Ureter (tissue), 1 donor: ENCODE measurements around the genes DMGDH and ACOT12.

DNA sequence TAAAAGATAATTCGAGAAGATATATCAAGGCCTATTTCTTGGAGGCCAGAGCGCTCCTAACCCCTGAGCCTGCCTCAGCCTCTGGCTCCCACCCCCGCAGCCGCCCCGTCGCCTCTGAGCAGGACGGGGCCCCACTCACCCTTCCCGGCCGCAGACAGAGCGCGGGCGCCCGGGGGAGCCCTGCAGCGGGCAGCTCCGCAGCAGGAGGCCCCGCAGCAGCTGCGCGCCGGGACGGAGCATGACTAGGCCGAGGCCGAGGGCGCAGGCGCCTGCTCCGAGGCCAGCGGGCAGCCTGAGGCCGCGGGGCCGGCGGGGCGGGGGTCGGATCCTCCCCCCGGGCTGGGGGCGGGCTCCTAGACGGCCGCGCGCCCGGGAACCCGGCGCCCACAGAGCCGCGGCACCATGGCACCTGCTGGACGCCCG is at the start of gene DMGDH:
Gene DMGDH (minus strand): TSS at position 294 of the 423 bp plus-strand sequence.
- PRO-cap, result bidirectional peak, plus-strand start at position 389 of the sequence, minus-strand start at position 156 of the sequence

GRCh38 chr5:79315871-79316371 is 80.0 kb downstream of the JMY start:
- PRO-cap, result no peak

DNA sequence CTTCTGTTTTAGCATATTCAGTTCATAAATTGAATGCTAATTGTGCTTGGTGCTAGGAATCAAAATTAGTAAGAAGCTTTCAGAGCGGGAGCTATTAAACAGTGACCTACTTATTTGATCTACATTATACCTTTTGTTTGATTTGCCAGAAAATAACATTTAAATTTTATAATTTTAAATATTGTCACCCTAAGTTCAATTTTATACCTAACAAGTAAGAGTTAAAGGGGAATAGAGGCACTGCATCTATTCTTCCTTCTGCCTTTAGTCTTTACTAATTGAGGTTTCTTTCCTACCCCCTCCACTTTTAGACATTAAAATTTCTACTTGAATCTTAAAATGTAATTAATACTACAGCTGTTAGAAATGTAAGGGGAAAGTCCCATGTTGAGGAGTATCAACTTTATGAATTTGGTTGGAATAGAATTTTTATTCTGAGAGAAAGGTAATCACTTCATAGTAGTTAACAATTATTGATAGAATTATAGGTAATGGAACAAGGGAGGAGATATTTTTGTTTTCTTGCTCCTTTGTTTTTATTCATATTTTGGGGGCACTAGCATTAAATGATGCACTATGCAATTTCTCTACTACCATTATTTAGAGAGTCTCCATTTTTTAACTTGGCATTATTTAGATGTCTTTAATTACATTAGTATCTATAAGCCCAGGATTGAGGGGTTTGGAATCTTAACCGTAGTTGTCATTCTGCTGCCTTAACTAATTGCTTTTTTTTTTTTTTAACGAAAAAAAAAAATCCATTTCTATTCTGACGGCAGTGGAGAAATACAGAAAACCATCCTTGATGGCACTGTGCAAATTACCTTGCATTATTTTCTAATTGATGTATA is 22.2 kb upstream of the CMYA5 start:
- PRO-cap, result no peak

DNA sequence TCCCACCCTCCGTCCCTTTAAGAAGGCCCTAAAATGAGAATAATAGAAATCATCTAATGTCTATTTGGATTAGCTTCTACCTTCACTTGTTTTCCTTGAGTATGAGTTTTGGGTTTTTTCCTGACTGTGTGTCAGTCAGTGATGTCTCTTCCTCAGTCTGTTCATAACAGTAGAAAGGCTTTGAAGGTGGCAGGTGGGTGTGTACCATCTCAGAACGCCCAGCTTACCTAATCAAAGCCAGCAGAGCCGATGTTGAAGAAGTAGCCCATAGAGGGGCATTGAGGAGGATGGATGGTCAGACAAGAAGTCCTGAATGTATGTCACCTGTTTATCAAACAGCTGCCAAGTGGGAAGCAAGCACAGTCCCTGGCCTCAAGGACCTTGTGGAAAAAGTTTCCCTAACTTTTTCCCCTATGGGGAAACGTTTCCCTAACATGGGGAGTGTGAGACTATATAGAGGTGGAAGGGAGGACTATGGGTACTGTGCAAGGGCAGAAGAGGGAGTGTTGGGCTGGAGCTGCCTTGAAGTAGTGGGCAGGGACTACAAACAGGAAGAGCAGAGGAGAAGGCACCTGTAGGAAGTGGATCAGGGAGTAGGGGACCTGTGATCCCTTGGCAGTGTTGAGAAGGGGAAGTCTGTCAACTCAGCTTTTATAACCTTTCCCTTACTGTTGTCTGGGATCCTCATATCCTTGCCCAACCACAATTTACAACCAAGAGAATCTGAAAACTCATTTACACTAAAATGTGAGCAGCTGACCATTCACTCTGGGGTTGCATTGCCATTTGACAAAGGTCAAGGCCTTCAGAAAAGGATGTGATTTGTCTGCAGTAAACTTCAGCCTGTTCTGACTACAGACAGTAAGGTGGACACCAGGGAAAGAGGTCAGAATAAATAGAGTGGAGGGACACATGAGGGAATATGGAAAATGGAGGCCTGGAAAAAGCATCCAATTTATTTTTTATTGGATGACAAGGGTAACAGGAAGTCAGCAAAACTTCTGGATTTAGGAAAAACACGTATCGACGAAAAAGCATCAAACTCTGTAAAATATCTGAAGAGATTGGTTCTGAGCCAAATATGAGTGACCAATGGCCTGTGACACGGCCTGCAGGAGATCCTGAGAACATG is 1.4 kb downstream of the CMYA5 start:
- PRO-cap, result no peak

- PRO-cap, result no peak
Observed at GRCh38 chr5:79697144-79697794, 7.6 kb downstream of the CMYA5 start.

GRCh38 chr5:79736269-79736925 is 46.8 kb downstream of the CMYA5 start:
- PRO-cap, result no peak

DNA sequence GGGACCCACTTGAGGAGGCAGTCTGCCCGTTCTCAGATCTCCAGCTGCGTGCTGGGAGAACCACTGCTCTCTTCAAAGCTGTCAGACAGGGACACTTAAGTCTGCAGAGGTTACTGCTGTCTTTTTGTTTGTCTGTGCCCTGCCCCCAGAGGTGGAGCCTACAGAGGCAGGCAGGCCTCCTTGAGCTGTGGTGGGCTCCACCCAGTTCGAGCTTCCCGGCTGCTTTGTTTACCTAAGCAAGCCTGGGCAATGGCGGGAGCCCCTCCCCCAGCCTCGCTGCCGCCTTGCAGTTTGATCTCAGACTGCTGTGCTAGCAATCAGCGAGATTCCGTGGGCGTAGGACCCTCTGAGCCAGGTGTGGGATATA is 94.6 kb downstream of the CMYA5 start:
- PRO-cap, result no peak

GRCh38 chr5:80078846-80079416 is 43.8 kb downstream of the THBS4 start:
- PRO-cap, result no peak

DNA sequence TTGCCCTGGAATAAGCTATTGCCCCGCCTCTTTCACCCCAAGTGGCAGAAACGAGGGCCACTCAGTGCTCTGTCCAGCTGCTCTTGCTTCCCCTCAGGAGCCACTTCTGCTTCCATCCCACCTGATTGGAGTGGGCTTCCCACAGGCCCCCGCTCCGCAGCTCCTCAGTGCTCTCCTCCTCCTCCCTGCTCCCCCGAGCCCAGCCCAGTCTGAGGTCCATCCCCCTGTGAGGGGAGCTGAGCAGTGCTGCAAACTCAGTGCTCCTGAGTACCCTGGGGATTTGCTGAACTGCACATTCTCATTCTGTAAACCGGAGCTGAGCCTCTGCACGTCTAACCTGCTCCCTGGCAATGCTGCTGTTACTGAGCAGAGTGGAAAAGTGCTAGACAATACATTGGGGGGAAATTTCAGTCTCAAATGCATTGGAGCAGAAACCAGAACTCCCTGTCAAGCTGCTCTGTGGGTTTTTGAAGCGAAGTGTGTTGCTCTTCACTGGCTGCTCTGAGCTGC is 74.9 kb downstream of the THBS4 start:
- PRO-cap, result no peak

DNA sequence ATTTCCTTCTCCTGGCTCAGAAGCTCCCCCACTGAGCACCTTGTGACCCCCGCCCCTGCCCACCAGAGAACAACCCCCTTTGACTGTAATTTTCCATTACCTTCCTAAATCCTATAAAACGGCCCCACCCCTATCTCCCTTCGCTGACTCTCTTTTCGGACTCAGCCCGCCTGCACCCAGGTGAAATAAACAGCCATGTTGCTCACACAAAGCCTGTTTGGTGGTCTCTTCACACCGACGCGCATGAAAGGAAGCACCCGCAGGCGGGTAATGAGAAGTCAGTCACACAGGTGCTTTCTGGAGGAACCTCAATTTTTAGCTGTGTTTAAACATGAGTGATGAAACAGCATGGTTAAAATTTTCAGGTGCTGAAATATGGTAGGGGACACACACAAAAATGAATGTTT is 72.2 kb downstream of the SERINC5 start:
- PRO-cap, result no peak

- PRO-cap, result no peak
Observed at GRCh38 chr5:81194838-81195396, 38.2 kb upstream of the CKMT2 start.

- PRO-cap, result no peak
Observed at GRCh38 chr5:81310468-81310903, 9.1 kb downstream of the ZCCHC9 start.

GRCh38 chr5:81393385-81394493 is at the start of gene ACOT12:
Gene ACOT12, minus strand, starts transcription at chr5:81394134.
- PRO-cap, result no peak

DNA sequence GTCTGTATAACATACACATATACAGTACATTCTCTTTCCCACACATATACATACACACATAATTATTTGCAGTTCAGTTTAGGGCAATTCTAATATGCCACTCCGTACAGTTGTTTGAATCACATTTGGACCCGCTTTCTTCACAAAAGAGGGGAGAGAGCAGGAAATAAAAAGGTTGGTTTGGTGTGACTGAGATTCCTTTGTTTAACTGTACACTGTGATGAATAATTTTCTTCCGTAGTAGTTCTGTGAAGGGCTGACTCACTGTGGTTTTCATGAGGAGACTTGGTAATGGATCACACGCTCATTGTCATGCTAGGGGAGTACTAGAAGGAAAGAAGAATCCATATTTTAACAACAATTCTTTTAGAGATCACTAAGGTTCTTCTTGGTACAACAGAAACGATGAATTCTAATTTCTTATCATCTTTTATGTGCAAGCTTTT is 26.3 kb upstream of the ACOT12 start:
- PRO-cap, result no peak

- PRO-cap, result no peak
Observed at GRCh38 chr5:81602462-81603340, 148.2 kb downstream of the SSBP2 start.

DNA sequence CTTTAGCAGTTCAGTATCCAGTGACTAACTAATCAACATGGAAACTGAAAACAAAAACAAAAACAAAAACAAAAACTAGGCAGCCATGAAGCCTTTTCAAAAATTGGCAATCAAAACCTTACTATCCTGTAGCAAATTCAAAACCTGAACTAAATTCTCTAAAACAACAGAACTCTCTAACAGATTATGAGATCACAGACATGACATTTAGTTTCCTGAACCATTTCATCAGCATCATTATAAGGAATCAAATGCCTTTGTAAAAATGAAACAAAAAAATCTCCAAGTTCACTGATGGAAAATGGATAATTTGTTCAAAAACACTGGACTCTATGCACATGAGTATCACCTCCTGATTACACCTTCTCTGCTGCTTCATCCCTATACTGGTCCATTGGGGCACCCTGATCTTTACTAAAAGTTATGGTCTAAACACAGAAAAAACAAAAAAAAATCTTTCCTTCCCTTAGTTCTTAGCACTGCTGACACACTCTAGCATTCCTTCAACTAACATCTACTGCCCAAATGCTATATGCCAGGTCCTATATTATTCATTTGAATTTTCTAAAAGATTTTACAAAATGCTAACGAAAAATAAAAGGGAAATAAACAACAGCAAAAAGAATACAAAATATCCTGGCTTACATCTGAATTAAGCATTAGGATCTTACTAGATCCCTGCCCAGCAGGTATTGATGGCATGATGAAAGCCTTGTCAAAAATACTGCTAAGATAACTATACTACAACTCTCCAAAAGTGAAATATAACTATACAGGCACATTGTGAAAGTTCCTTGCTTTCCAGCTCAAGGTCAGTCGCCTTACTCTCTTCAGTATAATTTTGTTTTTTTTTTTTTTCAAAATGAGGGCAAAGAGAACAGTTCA is 29.1 kb downstream of the SSBP2 start:
- PRO-cap, result no peak

DNA sequence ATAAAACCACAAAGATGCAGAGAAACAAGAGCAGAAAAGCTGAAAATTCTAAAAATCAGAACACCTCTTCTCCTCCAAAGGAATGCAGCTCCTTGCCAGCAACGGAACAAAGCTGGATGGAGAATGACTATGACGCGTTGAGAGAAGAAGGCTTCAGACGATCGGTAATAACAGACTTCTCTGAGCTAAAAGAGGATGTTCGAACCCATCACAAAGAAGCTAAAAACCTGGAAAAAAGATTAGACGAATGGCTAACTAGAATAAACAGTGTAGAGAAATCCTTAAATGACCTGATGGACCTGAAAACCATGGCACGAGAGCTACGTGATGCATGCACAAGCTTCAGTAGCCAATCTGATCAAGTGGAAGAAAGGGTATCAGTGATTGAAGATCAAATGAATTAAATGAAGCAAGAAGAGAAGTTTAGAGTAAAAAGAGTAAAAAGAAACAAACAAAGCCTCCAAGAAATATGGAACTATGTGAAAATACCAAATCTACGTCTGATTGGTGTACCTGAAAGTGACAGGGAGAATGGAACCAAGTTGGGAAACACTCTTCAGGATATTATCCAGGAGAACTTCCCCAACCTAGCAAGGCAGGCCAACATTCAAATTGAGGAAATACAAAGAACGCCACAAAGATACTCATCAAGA is 112.2 kb downstream of the ATG10 start:
- PRO-cap, result no peak

DNA sequence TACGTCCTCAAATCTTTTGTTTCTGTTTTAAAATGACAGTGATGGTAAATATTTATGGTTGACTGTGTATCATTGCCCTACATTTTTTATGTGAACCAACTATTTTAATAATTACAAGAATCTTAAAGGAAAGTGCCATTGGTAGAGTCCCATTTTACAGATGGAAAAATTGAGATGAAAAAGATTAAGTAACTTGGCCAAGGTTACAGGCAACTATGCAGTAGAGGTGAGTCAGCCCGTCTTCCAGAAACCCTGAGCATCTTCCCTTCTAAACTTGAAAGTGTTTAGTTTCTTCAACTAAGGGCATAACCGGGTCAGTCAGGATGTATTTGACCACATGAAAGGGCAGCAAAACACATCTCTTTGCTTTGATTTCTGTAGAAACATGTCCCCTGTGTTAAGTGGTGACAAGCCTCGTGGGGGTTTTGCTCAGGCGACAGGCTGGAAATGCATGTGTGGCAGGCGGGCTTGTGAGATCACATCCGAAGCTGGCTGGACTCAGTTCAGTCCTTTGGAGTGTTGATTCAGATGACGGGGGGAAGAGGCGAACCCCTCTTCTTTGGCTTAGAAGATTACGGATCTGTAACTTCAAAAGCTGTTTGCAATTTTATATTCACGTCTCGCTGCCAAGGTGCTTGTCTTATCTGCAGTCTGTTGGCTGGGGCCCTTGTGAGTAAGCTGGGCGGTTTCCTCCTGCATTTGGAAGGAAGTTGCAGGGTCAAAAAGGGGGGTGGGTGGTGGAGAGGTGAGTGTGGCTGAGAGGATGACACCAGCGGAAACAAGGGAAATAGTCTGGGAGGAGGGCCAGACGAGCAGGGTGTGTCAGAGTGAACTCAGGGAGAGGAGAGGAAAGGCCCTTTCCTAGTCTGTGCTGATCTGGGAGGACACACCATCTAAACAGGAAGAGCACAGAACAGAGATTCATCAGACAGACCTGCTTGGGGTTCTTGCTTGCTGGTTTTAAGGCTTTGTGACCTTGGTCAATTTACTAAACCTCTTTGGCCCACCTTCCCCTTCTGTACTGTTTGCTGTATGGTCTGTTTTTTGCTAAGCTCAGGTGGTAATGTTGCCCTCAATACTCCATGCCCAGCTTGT is 78.9 kb upstream of the RPS23 start:
- PRO-cap, result unidirectional peak, plus-strand start at position 864 of the sequence

- PRO-cap, result no peak
Observed at GRCh38 chr5:82406130-82406735, 128.1 kb upstream of the RPS23 start.

DNA sequence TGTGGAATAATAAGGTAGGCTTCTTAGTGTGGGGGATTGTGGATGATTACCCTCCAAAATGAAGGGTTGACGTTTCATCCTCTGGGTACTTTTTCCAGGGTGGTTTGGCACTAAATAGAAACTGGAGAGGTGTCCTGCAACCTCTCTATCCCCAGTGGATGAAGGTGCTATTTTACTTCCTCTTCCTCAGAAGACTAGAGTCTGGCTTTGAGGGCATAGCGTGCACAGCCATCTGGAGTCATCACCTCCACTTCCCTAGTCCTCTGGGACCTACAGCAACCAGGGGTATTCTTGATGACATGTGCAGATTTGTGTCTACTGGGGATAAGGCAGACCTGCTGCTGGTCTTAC is 260.9 kb upstream of the RPS23 start:
- PRO-cap, result no peak